Cerebellum (tissue), 5 donors: ENCODE measurements around the genes TRABD, SELENOO and SYCE3.

- PRO-cap, 3 experiments = no peak in any of the 3 experiments
- RAMPAGE, long total RNA = no peak
Measured at GRCh38 chr22:49950969-49951779, 9.4 kb upstream of the PIM3 start.

DNA sequence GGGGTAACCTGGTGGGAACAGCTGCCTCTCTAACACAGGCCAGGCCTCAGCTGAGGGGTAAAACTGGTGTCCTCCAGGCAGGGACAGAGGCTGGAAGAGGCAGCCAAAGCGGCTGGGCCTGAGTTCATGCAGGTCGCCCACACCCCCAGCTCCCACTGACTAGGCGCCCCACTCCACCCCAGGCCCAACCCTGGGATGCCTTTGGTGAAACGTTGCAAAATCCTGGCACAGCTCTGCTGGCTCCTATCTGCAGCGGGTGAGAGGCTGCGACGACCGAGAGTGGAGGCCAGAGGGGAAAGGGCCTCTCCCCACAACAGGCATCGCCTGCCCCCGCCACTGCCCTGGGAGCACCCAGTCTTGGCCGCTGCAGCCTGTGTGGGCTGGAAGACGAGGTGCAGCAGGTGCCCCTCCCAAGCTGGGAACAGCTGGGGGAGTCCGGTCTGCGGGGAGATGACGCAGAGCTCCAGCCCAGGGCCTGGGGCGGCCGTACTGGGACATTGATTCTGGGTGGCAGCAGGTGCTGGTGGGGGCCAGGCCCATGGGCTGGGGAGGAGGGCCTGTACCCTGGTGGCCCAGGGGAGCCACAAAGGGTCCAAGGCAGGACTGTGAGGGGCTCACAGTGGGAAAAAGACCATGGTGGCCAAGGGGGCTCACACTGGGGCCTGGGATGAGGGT lies 4.2 kb upstream of the PIM3 start:
- PRO-cap, 3 experiments = no peak in any of the 3 experiments
- RAMPAGE, long total RNA = no peak

GRCh38 chr22:49970727-49970964 lies 10.1 kb downstream of the PIM3 start:
- PRO-cap, 3 experiments = no peak in any of the 3 experiments
- RAMPAGE, long total RNA = no peak

GRCh38 chr22:49996111-49996617 lies 16.4 kb downstream of the IL17REL start:
- PRO-cap, 3 experiments = no peak in any of the 3 experiments
- RAMPAGE, long total RNA = no peak

DNA sequence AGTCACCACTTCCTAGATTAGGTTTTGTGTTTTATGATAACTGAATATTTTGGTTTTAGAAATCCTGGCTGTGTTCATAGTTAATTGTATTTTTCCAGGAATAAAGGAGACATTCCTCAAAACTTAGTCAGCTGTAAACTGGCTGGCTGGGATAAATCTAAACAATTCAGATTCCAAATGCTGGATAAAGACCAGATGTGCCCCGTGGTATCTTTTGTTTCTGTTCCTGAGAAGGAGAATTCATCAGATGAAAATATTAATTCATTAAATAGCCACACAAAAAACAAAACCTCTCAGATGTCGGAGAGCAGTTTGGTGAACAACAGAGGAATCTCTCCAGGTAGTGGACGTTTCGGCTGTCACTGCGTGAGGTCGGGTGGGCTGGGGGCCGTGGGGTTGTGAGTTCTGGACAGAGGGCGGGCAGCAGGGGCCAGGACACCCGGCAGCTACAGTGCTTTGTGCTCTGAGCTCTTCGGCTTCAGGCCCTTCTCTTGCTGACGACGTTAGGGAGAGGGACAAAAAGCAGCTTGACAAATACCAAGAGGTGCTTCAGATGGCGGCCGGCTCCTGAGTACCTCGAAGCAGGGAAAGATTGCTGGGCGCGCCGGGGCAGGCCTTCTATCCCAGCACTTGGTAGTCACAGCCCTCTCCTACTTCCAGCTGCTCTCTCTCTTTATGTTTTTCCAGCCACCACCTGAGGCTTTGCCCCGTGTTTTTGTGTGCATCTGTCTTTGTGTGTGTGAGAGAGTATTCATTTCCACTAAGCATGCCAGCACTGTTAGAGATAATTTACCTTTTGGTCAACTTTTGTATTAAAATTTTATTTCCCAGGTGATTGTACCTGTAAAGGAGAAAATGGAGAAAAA lies 24.7 kb downstream of the MOV10L1 start:
- PRO-cap, 3 experiments = no peak in any of the 3 experiments
- RAMPAGE, long total RNA = no peak

DNA sequence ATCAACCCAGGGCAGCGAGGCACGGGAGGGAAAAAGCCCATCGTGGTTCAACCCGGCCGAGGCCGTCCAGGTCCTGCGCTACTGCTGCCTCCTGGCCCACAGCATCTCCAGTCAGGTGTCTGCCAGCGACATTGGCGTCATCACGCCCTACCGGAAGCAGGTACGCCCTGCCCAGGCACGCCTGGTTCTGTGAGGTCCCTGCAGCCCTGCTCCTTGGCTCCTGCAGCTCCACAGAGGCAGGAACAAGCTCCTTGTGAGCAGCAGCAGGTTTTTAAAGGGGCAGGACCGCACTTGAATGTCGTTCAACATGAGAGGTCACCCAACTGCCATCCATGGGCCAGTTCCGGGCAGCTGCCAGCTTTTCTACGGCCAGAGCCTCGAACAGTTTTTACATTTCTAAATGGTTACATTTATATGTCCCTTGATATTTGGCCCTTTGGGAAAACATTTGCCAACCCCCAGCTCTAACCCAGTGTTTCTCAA lies 12.4 kb upstream of the PANX2 start:
- PRO-cap, 3 experiments = peak in 3 of 3 experiments; most common plus-strand start position 174 of the sequence (in 1); most common minus-strand start position 86 of the sequence (in 3)
- RAMPAGE, long total RNA = no peak

DNA sequence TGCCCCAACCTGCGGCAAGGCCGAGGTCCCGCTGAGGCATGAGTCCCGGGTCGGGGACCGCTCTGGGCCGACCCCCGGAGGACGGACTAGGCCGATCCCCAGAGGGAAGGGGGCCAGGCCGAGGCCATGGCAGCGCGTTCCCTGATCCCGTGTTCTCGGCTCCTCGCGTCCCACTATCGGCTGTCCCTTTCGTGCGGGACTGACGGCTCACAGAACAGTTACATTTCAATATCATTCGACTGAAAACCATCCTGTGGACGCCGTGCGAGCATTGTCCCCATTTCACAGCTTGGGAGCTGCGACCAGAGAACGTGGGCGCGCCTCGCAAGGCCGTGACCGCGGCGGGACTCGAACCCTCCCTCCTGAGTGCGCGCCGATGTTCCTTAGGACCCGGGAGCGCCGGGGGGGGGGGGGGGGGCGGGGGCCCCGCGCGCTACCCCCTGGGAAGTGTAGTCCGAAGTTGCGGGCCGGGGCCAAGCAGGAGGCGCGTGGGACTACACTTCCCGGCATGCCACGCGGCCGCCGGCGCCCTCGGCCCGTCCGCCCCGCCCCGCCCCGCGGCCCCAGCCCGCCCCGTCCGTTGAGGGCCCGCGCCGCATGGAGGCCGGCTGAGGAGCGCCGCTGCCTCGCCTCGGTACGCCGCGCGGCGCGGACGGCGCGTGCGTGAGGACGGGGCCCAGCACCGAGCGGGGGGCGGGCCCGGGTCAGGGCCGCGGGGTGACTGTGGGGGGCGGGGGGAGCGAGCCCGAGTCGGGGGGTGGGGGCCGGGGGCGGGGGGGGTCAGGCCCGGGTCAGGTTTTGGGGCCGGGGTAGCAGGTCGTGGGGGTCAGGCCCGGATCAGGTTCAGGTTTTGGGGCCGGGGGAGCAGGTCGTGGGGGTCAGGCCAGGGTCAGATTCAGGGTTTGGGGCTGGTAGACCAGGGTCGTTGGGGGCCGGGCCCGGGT lies at the start of gene TRABD:
TSS of gene TRABD (plus strand) at position 571 of the 944 bp plus-strand sequence.
- PRO-cap, 3 experiments = peak in 3 of 3 experiments; most common plus-strand start position 591 of the sequence (in 3); most common minus-strand start position 350 of the sequence (in 1)
- RAMPAGE, long total RNA = no peak

DNA sequence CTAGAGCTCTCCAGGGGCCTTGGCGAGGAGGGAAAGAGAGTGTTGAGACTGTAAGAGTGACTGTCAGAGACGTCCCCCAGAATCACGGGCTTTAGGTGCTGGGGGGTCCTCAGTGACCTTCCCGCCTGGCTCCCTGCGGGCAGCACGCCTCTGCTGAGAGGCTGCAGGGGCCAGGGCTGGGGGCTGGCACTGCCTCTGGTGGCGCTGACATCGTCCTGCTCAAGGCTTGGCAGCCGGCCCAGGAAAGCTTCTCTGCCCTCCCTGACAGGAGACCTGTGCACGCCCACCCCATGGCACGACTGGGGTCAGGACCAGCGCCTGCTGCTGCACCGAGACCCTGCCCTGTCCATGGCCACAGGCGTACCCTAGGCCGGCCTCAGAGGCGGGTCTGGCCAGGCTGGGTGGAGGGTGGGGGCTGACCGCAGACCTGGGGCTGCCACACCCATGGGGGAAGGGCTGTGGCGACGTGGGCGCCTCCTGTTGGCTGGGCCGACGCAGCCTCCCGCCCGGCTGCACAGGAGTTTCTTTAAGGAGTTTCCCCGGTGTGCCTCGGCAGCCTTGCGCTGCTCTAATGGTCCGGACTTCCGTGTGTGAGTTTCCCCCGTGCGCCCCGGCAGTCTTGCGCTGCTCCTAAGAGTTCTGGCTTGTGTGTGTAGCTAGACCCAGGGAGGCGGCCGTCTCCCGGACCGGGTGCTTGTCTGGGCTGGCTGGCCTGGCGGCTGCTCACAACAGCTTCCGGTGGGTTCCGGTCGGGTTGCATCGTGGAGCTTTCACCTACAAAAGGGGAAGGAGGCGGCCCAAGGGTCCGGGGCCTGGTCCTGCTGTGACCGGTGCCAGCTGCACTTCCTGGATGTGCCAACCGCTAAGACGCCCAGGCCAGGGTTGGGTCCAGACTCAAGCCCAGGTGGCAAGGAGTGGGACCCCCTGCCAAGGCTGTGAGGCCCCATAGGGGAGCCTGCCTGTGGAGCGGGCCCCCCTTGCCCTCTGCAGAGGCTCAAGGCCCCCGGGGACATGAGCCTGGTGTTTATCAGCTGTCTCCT lies 4.7 kb downstream of the TRABD start:
- PRO-cap, 3 experiments = no peak in any of the 3 experiments
- RAMPAGE, long total RNA = no peak

DNA sequence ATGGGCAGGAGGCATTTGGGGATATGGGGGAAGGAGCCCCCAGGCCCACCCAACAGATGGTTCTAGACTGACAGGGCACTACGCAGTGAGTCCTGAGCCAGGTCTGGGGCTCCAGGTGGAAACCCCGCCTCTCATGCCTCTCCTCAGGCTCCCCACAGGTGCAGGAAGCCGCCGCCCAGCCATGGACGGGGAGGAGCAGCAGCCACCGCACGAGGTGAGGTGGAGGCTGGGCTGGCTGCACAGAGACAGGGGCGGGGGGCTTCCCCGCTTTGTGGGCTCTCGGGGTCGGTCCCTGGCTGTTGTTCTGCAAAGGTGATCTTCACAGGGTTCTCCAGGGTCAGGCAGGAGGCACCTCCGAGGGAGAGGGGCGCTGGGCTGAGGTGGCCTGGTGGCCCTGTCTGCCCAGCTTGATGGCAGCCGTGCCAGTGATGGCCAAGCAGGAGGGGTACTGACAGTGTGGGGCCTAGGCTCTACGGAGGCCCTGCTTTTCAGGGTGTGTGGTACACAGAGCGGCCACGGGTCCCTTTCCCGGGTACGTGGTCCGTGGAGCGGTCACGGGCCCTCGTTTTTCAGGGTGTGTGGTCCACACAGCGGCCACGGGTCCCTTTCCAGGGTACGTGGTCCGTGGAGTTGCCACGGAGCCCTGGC lies 7.3 kb downstream of the TRABD start:
- PRO-cap, 3 experiments = no peak in any of the 3 experiments
- RAMPAGE, long total RNA = no peak

- PRO-cap, 3 experiments = peak in 3 of 3 experiments; most common minus-strand start chr22:50200877 (in 2)
- RAMPAGE, long total RNA = no peak
Measured at GRCh38 chr22:50200659-50200930, 216 bp upstream of the SELENOO start.

- PRO-cap, 3 experiments = peak in 3 of 3 experiments; most common plus-strand start chr22:50201011 (in 2)
- RAMPAGE, long total RNA = no peak
Measured at GRCh38 chr22:50200931-50201150, at the start of gene SELENOO. SELENOO (plus strand) TSS chr22:50201011.

GRCh38 chr22:50301021-50302067 lies 6.1 kb downstream of the PLXNB2 start:
- PRO-cap, 3 experiments = no peak in any of the 3 experiments
- RAMPAGE, long total RNA = no peak

GRCh38 chr22:50393563-50394085 lies 50.5 kb downstream of the PPP6R2 start:
- PRO-cap, 3 experiments = no peak in any of the 3 experiments
- RAMPAGE, long total RNA = no peak

- PRO-cap, 3 experiments = no peak in any of the 3 experiments
- RAMPAGE, long total RNA = no peak
Measured at GRCh38 chr22:50455975-50457073, 18.5 kb downstream of the SBF1 start.

- PRO-cap, 3 experiments = no peak in any of the 3 experiments
- RAMPAGE, long total RNA = no peak
Measured at GRCh38 chr22:50467626-50467924, 7.3 kb downstream of the SBF1 start.

DNA sequence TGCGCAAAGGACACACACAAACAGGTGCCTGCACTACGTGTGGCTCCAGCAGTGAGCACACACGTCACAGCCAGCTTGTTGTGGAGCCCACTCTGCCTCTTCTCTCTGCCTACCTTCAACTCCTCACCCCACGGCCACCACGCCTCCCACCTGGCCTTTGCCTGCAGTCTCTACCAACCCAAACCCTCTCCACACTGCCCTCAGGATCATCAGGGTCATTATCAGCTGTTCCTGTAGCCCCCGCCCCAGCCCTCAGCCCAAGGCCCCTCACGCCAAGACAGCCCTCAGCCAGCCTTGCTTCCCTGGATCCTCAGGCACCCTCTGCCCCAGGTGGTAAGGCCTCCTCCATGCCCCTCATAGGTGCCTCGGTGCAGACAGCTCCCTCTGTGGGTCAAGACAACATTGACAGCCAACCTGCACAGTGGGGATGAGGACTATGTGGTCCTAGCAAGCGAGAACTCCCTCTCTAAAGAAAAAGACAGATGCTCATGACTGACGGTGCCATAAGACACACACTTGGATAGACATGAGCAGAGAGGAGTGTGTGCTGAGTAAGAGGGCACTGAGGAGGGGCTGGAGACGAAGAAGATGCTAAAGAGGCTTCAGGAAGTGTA lies 1.7 kb downstream of the SBF1 start:
- PRO-cap, 3 experiments = no peak in any of the 3 experiments
- RAMPAGE, long total RNA = no peak

GRCh38 chr22:50485631-50485972 lies 1.1 kb upstream of the MIOX start:
- PRO-cap, 3 experiments = no peak in any of the 3 experiments
- RAMPAGE, long total RNA = no peak

GRCh38 chr22:50522167-50523353 lies 2.8 kb downstream of the SCO2 start:
- PRO-cap, 3 experiments = no peak in any of the 3 experiments
- RAMPAGE, long total RNA = no peak

- PRO-cap, 3 experiments = peak in 1 of 3 experiments; most common plus-strand start chr22:50525278 (in 1); most common minus-strand start chr22:50525279 (in 1)
- RAMPAGE, long total RNA = no peak
Measured at GRCh38 chr22:50524685-50525403, 554 bp downstream of the SCO2 start.

DNA sequence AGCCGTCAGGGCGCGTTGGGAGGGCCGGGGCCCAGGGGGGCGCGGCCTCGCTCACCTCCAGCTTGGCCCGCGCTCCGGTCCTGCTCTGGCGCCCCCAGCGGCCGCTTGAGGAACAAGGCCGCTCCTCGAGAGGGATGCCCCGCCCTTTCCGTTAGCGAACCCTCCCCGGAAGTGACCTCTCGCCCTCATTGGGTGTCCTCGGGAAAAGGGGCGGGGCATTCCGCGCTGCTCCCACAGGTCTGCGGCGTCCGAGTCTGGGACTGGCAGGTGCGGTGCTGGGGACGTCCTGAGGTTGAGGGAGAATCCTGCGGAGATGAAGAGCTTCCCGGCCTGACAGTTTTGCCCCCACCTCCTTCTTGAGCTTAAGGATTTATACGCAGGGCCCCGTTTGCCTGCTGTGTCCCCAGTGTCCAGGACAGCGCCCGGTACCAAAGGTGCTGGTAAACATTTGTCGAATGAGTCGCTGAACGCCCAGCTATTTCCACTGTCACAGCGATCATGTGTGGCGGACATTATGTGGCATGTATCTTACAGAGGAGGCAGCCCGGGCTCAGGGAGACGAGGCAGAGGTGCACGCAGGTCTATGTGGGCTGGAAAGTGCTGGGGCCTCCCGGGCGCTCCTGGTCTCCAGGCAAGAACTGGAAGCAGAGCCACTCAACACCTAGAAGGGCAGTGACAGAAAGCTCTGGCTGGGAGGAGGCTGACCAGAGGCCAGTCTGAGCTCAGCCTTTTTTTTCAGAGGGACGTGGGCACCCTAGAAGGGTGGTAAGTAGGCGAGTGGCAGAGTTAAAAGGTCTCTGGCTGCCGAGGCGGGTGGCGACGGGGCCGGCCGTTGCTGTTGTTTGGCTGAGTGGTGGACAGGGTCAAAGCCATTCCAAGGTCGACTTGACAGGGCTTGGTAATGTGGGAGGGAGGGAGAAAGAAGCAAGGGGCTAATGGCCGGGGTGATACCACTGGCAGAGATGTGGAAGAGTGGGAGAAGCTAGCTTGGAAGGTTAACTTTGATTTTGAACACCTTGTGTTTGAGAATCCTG lies at the start of gene SYCE3:
TSS of gene SYCE3 (minus strand) at position 117 of the 1,034 bp plus-strand sequence.
- PRO-cap, 3 experiments = peak in 3 of 3 experiments; most common plus-strand start position 266 of the sequence (in 2); most common minus-strand start position 87 of the sequence (in 2)
- RAMPAGE, long total RNA = no peak